CD14-positive monocyte (primary cell): ENCODE data around the gene CDKN1C.

GRCh38 chr11:2305949-2307029, 4.5 kb downstream of the TSPAN32 start:
- CAGE, long polyA plus RNA, result no peak

DNA sequence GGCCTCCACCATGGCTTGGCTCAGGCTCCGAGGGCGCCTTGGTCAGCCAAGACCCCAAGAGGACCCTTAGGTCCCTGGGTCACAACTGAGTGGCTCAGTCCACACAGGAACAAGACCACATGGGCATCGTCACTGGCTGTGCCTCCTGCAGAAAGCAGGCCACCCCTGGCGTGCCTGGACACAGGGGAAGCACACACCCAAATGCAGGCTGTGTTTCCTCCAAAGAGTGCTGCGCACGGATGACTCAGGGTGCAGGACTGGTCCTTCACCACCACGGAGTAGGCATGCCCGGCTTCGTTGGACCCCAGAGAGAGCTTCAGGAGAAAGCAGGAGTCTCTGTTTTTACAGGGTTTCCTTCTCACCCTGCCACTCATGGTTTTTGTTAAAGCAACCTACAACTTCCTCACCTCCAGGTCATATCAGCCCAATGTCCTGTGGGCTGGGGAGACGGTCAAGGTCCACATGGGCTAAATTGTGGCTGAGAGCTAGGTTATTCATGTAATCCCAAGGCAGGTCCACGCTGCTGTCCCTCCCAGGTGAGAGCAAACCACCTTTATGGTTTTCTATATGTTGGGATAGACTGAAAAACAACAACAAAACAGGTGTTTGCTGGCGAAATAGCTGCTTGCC, 19.3 kb downstream of the TSPAN32 start:
- CAGE, long polyA plus RNA, result no peak

- CAGE, long polyA plus RNA, result no peak
Measured at GRCh38 chr11:2374467-2374802, 2.7 kb upstream of the CD81 start.

- CAGE, long polyA plus RNA, result no peak
Measured at GRCh38 chr11:2375084-2375944, 1.8 kb upstream of the CD81 start.

DNA sequence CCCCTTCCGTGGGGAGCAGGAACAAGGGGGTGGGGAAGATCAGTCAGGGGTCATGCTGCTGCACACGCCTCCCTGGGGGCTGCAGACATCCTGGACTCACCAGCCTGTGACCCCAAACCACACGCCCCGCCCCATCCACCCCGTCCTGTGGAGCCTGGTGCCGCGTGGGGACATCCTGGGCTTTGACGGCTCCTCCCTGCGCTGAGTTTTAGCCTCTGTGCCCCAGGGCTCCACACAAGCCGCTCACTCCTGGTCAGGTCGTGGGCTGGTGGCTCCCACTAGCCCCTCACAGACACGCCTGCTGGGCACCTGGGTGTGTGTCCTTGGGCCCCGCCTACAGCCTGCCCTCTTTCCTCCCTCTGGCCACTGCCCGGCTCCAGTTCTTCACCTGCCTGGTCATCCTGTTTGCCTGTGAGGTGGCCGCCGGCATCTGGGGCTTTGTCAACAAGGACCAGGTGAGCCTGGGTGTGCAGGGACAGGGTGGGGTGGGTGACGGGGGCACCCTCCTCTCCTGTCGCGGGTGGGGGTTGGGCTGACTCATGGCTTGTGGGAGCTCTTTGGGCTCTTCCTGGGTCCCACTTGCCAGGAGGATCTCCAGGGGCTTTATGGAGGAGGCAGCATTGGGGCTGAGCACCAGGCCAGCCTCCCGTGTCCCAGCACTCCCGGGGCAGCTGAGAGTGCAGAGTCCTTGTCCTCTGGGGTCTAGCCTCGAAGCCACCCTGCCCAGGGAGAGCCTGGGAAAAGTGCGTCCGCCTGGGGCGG, 5.8 kb upstream of the TSSC4 start:
- CAGE, long polyA plus RNA, result no peak

- CAGE, long polyA plus RNA, result no peak
Measured at GRCh38 chr11:2399342-2399995, 1.1 kb upstream of the TSSC4 start.

GRCh38 chr11:2400884-2401123, 254 bp downstream of the TSSC4 start:
- CAGE, long polyA plus RNA, result no peak

DNA sequence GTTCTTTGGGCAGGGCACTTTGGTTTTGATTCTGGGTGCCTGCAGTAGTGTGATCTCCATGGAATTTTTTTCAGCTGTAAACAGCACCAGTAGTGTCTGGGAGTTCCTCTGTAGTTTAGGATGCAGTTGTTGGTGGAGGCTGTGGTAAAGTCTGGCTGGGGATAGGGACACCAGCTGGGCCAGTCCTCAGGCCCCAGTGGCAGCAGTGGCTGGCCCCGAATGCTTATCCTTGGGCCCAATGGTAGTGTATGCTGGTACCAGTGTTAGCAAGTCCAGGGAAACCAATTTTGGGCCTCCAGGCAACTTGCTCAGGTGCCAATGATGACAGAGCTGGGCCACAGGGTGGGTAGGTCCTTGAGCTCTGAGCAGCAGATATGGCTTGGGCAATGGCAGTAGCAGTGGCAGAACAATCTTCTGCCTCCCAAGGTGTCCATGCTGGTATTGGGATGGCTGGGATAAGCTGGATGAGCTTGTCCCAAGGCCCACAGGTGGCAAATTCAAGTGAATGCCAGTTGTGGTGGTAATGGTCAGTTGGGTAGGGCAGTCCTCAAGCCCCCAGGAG, 200.0 kb downstream of the KCNQ1 start:
- CAGE, long polyA plus RNA, result no peak

GRCh38 chr11:2655935-2656827, 211.4 kb downstream of the KCNQ1 start:
- CAGE, long polyA plus RNA, result no peak

DNA sequence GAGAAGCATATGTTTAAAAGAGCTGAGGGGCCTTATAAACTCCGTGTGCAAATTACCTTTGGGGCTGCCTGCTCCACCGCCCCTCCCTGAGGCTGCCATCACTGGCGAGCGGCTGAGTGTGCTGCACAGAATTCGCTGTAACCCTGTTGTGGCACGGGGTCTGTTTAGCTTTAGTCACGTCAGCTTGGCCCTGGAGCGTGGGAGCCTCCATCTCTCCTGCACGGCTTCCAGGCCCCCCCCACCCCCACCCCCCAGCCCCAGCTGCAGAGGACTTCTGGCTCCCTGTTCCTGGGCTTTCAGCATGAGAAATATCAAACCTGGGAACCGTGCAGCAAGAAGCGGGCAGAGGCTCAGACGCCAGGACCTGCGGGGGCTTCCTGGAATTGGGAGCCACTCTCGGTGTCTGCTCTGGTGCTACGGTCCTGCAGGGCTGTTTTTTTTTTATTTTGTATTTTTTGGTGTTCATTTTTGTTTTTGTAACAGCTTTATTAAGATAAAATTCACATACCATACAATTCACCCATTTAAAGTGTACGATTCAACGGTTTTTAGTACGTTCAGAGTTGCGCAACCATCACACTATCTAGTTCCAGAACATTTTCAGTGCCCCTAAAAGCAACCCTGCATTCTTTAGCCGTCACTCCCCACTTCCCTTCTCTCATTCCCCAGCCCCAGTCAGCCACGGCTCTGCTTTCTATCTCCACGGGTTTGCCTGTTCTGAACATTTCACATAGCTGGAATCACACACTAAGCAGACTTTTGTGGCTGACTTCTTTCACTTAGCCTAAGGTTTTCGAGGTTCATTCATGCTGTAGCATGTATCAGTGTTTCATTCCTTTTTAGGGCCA, 176.4 kb downstream of the CDKN1C start:
- CAGE, long polyA plus RNA, result no peak

- CAGE, long polyA plus RNA, result no peak
Measured at GRCh38 chr11:2776140-2776633, 109.4 kb downstream of the CDKN1C start.

GRCh38 chr11:2885487-2886533, at the start of gene CDKN1C:
TSS of gene CDKN1C (minus strand) at chr11:2885775.
- CAGE, long polyA plus RNA, result start-site peak on the minus strand at chr11:2885736-2885778, 2,586 and 2,087 reads in 2 replicates

- CAGE, long polyA plus RNA, result no peak
Measured at GRCh38 chr11:2909257-2909938, 7.3 kb downstream of the SLC22A18 start.

- CAGE, long polyA plus RNA, result no peak
Measured at GRCh38 chr11:2914532-2914961, 12.5 kb downstream of the SLC22A18 start.

- CAGE, long polyA plus RNA, result no peak
Measured at GRCh38 chr11:2927314-2927966, 1.8 kb downstream of the PHLDA2 start.

DNA sequence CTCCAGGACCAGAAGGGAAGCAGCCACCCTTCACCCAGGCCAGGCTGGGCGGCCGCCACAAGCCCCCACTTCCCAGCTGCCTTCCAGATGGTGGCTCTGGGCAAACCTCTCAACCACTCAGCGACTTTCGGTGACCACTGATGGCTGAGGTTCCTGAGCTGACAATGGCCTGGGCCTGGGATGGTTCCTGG, 13.6 kb upstream of the PHLDA2 start:
- CAGE, long polyA plus RNA, result no peak

DNA sequence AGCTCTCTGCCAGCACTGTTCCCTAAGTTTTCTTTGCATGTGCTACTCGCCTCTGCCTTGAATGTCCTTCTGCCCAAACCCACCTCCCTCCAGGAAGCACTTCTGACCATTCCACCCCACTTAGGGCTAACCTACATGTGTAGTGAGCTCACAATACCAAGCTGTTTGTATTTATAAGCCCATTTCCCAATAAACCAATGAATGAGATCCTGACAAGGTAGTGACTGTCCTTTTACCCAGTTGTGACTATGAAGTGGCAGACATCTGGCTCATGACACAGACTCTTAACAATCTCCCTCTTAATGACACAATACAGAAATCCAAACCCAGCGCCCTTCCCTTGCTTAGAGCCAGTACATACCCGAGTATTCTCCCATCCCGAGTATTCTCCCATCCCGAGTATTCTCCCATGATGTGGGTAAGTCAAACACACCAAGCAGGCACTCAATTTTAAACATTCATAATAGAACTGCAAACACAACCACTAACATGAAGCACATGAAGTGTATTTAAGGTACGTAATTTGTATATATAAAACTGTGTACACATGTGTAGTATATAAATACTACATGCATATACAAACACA, 15.4 kb downstream of the NAP1L4 start:
- CAGE, long polyA plus RNA, result no peak

GRCh38 chr11:3022266-3023432, 30.5 kb upstream of the NAP1L4 start:
- CAGE, long polyA plus RNA, result no peak

GRCh38 chr11:3036911-3037405, 20.3 kb downstream of the CARS1 start:
- CAGE, long polyA plus RNA, result no peak

DNA sequence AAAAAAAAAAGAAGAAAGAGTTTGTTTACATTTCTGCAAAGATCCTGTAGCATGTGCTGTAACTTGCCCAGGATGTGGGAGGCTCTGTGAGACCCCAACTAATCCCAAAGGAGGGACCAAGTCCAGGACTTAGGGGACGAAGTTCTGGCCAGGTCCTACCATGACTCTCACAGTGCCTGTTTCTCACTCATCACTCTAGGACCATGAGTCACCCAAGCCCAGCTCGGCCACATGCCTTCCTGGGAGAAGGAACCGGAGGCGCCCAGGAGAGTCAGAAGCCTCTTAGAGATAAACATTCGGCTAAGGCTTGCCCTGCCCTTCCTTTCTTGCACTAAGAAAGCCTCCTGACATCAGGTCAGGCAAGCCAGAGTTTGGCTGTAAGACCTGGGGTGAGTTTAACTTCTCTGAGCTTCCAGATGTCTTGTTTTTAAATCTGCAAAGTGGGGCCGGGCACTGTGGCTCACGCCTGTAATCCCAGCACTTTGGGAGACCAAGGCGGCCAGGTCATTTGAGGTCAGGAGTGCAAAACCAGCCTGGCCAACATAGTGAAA, 1.5 kb upstream of the CARS1 start:
- CAGE, long polyA plus RNA, result no peak